Occipital lobe (tissue), 2 donors: Measurements from ENCODE around the gene RPLP2.

- RAMPAGE, long total RNA = no peak
These were observed 3.5 kb upstream of the SCGB1C1 start for GRCh38 chr11:189344-189809.

DNA sequence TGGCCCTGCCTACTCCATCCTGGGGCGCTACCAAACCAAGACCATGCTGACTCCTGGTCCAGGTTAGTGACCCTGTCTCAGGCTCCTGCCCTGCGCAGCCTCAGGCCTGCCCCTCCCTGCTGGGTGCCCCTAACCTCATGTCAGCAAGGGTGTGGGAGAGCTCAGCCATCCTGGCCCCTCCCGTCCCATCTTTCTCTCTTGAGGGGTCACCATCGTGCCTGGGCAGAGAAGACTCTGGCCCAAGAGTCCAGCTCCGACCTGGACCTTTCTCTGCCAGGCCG is 1.1 kb downstream of the ODF3 start:
- RAMPAGE, long total RNA = no peak

GRCh38 chr11:309025-309844 is 1.6 kb downstream of the IFITM2 start:
- RAMPAGE, long total RNA = no peak

GRCh38 chr11:326705-326947 is 6.0 kb upstream of the IFITM3 start:
- RAMPAGE, long total RNA = no peak

DNA sequence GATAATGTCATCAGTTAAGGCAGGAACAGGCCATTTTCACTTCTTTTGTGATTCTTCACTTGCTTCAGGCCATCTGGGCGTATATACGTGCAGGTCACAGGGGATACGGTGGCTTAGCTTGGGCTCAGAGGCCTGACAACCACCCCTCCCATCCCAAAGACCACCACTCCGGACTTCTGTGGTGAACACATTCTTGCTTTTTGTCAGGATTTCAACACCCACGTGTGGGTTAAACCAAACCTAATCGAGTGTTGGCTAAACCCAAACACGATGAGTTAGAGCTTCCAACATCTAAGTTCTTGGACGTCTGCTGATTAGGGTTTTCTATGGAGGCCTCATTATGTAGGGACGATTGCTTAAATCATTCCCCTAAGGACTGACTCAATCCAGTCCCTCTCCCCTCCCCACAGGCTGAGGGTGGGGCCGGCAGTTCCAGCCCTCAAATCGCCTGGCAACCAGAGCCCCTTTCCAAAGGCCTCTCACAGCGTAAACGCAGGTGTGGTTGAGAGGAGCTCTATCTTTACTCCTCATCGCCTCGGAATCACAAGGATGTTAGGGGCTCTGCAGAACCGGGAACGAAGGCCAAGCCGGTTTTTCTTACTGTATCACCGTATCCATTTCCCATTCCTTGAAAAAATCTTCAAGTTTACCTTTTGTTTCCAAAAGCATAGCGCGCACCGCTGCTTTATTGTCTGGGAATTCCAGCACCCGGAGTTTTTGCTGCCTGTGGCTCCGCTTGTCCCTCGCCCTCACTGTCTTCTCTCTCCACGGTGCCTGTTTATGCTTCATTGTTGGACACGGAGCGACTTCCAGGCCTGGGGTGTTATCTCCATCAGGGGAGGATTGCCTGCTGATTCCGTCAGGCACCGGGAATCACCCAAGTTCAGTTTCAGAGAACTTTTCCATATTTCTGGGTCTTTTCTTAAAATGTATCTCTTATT is 13.6 kb upstream of the IFITM3 start:
- RAMPAGE, long total RNA = no peak

DNA sequence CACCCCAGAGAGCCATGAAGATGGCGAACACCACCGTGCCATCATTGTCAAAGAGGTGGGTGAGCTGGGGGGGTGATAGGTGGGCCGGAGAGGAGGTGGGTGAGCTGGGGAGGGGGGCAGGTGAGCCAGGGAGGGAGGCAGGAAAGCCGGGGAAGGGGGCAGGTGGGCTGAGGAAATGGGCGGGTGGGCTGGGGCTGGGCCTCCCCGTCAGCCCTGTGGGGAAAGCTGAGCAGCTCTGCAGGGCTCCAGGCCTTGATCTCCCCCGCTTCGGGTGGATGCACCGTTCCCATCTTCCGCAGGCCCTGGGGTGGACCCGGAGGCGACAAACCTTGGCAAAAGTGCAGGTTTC is 12.1 kb downstream of the ANO9 start:
- RAMPAGE, long total RNA = no peak

- RAMPAGE, long total RNA = no peak
These were observed 6.9 kb upstream of the PHRF1 start for GRCh38 chr11:569106-569968.

DNA sequence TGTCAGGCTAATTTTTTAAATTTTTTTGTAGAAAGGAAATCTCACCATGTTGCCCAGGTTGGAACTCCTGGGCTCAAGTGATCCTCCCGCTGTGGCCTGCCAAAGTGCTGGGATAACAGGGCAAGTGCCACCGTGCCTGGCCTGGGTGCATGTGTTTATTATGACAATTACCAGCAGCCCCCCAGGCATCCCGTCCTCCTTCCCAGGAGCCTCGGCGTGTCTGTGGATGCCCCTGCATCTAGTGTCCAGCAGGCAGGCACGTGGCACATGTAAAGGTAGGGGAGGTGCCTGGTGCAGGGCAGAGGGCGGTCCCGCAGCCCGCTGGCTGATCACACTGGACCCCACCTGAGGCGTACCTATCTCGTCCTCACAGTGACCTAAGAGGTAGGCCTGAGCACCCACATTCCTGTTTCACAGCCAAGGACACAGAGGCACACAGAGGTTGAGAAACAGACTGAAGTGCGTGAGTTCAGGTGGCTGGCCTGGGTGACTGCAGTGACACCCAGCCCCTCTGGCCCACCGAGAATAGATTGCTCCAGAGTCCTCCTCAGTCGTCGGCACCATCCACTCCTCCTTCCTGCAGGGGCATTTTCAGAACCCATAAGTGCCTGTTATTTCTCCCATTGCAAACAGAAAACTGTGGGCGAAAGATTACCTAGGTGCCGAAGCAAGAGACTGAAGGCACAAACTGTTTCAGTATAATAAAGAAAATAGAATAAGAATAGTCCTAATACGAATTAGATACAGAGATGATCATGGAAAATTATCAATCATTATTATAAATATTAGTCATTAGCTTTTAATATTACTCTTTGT is 3.0 kb upstream of the PHRF1 start:
- RAMPAGE, long total RNA = no peak

DNA sequence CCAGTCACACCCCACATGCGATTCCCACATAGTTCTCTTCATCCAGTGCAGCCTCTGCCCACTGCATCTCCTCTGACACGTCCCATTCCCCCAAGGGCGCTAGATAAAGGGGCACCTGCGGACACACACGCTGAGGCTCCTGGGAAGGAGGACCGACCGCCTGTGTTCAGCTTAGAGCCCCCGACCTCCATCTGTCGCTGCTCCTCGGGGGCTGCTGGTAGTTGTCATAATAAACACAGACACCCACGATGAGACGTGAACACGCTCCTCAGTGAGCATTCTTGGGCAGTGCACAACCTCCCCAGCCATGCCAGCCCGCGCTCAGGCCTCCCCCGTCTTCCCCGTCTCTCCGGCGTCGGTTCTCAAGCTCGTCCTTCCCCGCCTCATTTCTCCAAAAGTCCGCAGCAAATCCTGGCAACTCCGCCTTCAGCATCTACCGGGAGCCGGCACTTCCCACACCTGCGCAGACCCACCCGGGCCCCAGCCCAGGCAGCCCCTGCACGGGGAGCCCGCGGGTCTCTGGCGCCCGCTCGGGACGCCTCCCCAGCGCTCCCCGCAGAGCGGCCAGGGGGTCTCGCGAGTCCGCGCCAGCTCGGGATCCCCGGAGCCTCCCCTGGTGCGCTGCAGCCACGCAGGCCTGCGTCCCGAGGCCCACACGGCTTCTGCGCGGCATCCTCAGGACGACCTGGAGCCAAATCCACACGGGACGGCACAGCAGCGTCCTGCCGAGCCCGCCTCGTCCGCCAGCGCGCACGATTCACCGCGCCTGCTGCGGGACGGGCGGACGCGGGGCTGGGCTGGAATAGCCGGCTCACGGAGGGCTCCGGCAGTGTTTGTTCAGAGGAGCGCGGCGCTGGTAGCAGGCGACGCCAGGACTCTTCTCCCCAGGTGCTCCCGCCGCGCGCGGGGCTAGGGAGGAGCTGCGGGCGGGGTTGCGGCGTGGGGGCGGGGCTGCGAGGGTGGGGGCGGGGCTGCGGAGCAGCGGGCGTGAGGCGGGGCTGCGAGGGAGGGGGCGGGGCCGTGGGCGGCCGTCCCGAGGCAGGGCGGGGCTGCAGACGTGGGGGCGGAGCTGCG is 969 bp upstream of the PHRF1 start:
- RAMPAGE, long total RNA = no peak

GRCh38 chr11:596769-597278 is 18.9 kb downstream of the IRF7 start:
- RAMPAGE, long total RNA = no peak

GRCh38 chr11:639976-640678 is 3.1 kb downstream of the DRD4 start:
- RAMPAGE, long total RNA = no peak

DNA sequence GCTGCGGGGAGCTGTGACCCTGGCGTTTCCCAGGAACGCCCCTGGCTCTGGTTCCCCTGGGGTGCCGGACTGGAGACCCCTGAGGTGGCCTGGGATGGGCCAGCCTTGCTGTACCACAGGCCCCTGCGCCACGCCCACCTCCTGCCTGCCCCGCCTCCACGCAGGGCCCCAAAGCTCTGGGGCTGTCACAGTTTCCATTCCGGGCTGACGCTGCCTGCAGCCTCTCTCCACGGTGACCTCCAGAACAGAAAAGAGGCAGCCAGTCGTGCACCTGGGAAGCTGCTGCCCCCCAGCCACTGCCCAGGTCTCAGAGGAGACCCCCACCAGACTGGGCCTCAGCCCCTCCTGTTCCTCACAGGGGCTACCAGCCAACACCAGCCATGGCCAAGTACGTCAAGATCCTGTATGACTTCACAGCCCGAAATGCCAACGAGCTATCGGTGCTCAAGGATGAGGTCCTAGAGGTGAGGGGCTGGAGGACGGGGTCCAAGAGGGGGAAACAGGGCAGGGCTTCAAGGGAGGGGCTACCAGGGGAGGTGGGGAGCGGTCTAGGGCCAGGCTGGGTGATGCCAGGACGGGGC is 18.4 kb downstream of the EPS8L2 start:
- RAMPAGE, long total RNA = no peak

DNA sequence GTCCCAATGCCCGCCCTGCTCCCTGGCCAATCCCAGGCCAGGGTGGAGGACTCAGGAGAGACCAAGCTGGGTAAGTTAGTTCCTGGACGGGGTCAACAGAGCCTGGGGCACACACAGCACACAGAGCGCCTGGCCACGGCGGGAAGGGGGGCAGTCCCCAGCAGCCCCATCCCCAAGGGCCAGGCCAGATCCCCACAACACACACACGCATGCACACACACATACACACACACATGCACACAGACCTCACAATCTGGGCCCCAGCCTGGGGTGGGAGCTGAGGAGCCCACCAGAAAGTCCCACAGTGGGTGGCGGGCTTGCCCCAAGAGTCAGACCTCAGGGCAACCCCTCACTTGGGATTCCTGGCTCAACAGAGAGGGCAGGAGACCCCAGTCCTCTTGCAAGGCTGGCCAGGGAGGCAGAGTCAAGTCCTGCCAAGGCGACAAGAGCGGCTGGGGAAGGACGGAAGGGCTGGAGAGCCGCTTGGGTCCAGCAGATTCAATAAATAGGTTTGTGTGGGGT is 1.2 kb upstream of the CEND1 start:
- RAMPAGE, long total RNA = no peak

DNA sequence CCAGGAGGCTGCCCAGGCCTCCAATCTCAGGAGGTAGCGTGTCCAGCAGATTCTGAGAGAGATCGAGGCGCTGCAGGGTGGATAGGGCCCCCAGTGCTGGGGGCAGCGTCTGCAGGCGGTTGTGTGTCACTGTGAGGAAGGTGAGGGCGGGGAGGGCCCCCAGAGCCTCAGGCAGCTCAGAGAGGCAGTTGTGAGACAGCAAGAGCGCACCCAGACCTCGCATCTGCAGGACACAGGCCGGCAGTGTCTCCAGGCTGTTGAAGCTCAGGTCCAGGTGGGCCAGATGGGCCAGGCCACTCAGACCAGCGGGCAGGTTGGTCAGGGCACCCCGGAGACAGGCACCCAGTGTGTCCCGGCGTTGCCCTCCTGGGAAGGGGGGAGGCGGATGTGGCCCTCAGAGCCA is 1.8 kb downstream of the PIDD1 start:
- RAMPAGE, long total RNA = no peak

DNA sequence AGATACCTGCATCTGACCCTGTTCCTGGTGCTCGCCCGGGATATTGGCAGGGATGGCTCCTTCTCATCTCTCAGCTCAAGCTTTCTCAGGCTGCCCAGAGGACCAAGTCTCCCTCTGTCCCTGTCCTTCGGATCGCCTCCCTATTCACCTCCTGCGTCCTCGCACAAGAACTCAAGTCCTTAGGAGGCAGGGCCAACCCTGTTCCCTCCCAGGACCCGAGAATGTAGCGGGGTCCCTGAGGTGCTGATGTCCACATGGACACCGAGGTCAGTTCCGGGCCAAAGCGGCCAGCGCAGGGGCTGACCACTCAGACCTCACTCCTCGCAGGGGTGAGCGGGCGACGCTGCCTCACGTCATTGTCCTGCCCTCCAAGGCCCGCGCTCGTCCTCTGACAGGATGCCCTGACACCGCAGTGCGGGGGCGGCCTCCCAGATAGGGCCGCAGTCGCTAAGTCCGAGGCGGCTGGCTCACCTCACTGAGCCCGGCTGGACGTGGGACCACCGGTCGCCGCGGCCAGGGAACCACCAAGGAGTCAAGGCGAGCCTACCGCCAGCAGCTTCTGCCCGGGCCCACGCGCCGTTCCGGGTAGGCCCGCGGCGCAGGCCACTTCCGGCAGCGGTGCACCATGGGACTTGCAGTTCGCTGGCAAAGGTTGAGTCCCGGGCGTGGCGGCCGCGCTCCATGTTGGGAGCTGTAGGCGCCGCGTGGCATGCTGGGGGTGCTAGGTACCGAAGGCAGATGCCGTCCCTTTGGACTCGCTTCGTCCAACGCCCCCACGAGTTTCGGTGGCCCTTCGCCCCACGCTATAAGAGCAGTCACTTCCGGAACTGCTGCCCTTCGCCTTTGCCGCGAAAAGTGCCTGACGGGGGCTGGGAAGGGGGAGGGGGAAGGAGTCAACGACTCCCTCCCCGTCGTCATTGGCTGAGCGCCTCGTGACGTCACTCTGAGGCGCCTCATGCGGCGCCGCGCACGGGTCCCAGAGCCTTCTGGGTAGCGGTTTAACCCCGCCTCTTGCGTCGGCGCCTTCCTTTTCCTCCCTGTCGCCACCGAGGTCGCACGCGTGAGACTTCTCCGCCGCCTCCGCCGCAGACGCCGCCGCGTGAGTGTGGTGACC is at the start of gene RPLP2:
Gene RPLP2 (plus strand): TSS at position 1,027 of the 1,114 bp plus-strand sequence.
- RAMPAGE, long total RNA = start-site peak on the minus strand centred at position 592 of the sequence, 68 bp wide, 18 and 26 reads in 2 replicates; start-site peak on the plus strand centred at position 1,049 of the sequence, 61 bp wide, 7,880 and 4,660 reads in 2 replicates

DNA sequence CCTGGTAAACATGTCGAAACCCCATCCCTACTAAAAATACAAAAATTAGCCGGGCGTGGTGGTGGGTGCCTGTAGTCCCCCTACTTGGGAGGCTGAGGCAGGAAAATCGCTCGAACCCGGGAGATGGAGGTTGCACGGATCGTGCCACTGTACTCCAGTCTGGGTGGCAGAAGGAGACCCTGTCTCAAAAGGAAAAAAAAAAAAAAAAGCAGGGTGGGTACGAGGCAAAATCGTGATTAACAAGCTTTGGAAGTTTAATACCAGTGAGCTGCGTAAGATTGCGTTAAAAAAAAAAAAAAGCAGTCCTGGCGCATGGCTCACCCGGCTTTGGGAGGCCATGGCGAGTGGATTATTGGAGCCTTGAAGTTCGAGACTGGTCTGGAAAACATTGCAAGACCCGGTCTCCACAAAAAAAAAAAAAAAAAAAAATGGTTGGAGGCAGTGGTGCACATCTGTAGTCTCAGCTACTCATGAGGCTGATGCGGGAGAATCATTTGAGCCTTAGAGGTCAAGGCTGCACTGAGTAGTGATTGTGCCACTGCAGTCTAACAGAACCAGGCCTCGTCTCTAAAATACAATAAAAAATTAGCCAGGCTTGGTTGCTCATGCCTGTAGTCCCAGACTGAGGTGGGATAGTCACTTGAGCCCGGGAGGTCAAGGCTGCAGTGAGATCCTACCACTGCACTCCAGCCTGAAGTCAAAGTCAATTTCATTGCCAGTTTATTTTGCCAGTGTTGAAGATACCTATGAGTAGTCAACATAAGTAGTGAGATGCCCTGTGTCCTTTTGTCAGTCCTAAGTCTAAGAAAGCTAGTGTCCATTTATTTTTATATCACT is 1.1 kb downstream of the RPLP2 start:
- RAMPAGE, long total RNA = no peak

DNA sequence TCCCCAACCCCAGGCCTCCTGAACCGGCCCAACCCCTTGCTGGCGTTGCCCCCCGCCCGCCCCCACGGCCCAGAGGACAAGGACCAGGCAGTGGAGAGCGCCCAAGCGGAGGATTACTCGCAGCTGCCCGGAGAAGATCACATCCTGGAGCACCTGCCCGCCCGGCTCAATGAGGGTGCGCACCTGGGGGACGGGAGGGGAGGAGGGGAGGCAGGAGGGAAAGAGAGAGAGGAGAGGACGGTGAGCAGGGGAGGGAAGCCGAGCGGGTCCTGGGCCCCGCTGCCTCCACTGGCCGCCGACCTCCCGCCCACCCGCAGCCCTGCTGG is 4.1 kb upstream of the CRACR2B start:
- RAMPAGE, long total RNA = no peak

DNA sequence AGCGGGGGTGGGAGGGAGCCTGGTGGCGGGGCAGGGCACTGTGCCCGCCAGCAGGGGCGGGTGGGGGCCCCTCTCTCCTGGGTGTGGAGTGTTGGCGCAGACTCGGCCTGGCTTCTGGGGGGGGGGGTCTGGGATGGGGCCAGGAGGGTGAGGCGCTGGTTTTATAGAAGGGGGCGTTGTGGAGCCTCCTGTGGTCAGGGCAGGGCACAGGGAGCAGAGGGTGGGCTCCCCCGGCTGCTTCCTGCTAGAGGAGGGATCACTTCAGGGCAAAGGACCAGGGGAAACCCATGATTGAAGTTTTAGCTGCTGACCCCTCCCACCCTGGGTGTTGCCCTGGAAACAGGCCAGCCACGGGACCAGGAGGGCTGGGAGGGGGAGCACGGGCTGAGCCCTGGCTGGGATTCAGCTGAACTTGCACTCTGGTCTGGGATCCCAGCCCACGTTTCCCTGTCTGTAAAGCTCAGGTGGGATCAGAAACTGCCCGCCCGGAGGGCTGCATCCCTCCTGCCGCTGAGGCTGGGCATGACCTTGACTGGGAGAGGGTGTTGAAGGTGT is 2.0 kb downstream of the TSPAN4 start:
- RAMPAGE, long total RNA = no peak

GRCh38 chr11:932250-932563 is 6.5 kb downstream of the AP2A2 start:
- RAMPAGE, long total RNA = no peak

DNA sequence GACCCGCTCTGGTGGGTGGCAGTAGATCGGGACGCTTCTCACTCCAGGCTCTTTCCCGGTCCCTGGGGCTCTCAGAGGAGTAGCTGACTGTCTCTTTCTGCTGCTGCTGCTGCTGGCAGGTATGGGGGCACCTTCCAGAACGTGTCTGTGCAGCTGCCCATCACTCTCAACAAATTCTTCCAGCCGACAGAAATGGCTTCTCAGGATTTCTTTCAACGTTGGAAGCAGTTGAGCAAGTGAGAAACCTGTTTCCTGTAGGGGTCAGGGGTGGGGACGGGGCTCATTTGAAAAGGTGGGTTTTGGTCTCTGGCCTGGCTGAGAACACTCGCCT is 27.6 kb downstream of the MUC6 start:
- RAMPAGE, long total RNA = no peak